Metanephros (tissue), 2 donors: ENCODE results near the genes ADGRA1, PRAP1, FUOM and MTG1.

DNA sequence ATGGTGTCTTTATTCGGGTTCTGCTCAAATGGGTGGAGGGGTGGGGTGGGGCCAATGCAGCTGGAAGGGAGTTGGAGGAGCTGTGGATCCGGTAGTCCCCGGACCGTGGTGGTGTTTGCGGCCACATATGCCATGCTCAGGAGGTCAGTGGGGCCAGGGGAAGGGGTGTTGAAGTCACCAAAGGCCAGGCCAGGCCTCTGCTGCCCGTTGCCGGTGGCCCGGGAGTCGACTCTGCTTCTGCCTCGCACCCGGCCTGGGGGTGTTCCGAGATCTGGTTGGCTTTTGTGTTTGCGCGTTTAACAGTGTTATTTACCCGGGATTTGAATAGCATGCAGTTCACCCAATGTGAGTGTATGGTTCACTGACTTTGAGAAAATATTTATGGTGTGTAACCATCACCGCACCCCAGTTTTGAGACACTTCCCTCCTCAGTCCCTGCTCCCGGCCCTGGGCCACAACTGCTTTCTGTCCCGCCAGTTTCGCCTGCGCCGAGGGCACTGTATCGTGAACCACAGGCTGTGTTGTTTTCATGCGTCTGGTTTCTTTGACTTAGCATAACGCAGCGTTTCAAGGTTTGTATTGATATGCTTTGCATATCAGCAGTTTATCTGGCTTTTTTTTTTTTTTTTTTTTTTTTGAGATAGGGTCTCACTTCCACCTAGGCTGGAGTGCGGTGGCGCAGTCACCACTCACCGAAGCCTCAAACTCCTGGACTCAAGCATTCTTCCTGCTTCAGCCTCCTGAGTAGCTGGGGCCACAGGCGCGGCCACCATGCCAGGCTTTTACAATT is 10.8 kb downstream of the INPP5A start:
- RAMPAGE, long total RNA: no peak

DNA sequence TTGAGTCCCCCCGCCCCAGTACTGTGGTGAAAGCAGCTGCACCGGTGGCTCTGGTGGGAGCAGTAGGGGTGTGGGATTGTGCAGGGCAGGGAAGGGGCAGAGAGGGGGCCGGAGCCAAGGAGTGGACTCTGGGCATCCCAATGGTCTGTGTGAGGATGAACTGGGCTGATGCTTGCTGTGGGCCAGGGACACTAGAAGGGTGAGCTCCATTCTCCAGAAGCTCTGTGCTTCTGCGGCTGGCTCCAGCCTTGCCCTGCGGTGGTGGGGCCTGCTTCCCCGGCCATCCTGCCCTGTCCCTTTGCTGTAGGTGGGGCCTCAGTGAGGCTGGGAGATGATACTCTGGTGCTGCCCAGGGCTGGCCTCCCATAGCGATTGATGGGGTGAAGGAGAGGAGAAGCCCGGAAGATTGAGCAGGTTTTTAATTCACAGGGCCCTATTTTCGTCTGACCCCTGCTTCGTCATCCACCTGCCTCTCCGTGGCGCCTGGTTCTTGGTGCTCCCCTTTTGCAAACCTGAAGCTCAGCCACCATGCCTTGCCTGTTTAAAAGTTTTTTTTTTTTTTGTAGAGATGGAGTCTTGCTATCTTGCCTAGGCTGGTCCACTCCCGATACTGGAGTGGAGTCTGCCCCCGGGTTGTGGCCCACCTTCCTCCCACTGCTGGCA is 41.9 kb downstream of the INPP5A start:
- RAMPAGE, long total RNA: no peak

GRCh38 chr10:132588015-132589141 is 50.8 kb downstream of the INPP5A start:
- RAMPAGE, long total RNA: no peak

GRCh38 chr10:132659959-132660950 is 122.7 kb downstream of the INPP5A start:
- RAMPAGE, long total RNA: no peak

GRCh38 chr10:132961935-132962651 is 19.7 kb upstream of the CFAP46 start:
- RAMPAGE, long total RNA: no peak

DNA sequence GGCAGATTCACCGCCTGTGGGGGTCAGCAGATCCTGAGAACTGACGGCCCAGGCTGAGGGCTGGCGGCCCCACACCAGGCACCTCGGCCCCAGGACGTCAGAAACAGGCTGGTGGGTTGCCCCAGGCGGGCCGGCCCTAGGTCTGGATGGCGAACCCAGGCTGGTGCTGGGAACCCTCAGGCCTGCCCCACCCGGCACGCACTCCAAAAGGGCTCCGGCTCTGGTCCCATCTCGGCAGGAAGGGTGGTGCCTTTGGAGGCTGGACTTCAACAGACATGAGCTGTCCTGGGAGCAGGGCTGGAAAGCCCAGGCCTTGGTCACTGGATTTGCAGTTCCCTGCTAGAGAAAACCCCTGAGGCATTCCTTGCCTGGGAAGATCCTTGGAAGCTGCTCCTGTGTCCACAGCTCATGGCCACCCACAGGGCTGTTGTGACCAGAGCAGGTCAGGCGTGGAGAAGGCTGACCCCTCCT is 42.7 kb upstream of the CFAP46 start:
- RAMPAGE, long total RNA: no peak

DNA sequence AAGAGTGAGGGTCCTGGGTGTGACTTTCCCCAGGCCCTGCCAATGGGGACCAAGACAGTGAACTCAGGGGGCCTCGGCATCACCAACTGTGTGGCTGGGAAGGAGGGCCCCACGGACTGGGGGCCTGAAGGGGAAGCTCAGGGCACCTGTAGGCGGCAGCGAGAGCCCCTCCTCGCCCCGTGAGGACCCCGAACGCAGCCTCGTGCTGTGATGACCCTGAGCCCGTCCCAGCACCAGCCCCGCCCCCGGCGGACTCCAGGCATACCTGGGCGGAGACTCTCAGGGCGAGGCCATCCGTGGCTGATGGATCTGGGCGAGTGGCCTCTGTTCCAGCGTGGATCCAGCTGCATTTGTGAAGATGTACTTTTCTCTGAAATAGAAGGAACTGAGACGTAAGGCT is 50.4 kb upstream of the CFAP46 start:
- RAMPAGE, long total RNA: no peak

DNA sequence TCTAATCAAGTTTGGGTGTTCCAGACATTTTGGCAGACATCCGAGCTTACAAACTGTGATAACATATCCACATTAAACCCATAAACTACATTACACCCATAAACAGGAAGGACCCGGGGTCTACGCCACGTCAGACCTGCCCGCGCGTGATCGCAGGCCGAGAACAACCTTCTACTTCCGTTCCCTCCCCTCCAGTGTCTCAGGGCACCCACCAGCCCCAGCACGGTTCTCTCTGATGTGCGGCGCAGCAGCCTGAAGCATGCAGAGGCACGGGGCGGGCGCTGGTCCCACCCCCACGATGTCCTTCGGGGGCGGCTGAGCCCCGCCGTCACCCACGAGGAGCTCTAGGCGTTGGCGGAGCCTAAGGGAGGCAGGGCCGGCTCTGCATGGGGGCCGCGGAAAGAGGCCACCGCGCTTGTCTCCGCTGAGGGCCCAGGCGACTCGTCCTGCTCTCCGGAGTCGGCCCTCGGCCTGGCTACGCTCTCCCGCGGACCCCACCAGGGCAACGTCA is 65.8 kb upstream of the ADGRA1 start:
- RAMPAGE, long total RNA: no peak

- RAMPAGE, long total RNA: no peak
These were observed at the start of gene ADGRA1 for GRCh38 chr10:133087332-133088187. Gene ADGRA1 (plus strand): TSS chr10:133087924.

- RAMPAGE, long total RNA: no peak
These were observed 22.3 kb downstream of the ADGRA1 start for GRCh38 chr10:133109731-133110667.

GRCh38 chr10:133151585-133152174 is 8.3 kb upstream of the KNDC1 start:
- RAMPAGE, long total RNA: no peak

DNA sequence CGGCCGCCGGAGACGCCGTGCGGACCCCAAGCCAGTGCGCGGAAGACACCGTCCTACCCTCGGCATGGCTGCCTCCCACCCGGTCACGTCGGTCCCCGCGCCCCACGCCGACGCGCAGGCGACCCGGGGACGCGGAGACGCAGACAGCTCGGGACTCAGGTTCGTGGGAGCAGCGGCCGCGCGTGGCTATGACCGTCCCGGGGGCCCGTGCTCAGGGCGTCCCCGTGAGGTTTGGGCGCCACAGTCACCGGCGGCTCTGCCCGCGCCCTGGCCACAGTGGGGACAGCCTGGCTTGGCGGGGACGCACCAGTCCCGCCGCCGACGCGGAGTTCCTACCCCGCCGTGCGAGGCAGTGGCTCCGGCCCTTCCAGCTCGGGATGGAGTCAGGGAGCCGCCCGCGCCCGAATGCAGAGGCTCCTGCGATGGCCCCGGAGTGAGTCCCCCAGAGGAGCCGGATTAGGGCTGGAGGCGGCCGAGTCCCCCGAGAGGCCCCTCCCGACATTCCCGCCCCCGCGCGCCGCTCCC is 791 bp upstream of the VENTX start:
- RAMPAGE, long total RNA: no peak

GRCh38 chr10:133258673-133259810 is 17.6 kb downstream of the ADAM8 start:
- RAMPAGE, long total RNA: no peak

DNA sequence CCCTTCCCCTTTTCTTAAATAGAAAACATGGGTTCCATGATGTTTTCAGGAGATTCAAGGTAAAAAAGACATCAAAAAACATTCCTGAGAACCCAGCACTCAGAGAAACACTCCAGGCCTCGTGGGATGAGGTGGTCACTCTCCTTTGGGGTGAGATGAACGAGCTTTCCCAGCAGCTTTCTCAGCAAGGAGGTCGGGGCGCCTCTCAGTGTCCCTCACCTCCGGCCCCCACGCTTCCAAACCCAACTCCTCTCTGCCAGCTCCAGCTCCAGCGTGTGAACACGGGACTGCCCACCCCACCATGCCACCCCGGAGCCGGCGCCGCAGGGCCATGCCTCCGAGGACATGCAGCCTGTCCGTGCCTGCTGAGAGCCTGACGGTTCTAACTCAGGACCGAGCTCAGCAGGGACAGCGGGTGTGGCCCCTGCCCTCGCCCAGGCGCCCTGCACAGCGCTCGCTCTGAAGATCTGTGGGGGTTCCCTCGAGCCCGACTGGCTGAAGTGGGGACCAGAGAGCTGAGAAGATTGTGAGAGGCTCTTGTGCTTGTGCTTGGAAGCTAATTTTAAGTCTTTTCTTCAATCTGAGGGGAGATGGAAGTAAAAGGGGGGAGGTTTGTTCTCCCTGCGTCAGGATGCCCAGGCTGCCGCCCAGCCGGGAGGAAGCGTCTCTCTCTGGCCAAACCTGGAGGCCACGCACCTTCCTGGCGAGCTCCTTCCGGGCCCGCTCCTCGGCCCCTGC is 5.0 kb upstream of the ADAM8 start:
- RAMPAGE, long total RNA: no peak

DNA sequence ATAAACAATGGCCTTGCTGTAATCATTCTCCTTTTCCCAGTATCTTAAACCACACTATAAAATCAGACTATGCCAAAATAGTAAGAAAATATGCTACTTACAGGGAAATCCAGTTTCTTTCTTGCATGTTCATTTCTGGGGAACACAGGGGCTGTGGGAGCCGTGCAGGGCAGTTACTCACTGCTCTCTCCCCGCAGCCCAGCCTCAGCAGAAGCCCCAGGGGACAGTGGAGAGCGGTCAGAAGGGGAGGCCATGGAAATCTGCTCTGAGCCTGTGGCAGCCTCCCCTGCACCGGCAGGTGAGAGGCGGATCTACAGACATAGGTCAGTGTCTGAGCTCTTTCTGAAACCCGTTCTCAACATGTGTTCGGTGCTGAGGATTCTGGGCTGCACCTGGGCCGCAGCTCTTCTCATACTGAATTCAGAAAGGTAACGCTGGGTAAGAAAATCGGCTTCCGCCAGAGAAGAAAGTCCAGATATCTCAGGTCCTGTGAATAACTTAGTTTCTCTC is 2.9 kb downstream of the ZNF511 start:
- RAMPAGE, long total RNA: no peak

GRCh38 chr10:133344373-133344882 is 2.7 kb upstream of the PRAP1 start:
- RAMPAGE, long total RNA: no peak

DNA sequence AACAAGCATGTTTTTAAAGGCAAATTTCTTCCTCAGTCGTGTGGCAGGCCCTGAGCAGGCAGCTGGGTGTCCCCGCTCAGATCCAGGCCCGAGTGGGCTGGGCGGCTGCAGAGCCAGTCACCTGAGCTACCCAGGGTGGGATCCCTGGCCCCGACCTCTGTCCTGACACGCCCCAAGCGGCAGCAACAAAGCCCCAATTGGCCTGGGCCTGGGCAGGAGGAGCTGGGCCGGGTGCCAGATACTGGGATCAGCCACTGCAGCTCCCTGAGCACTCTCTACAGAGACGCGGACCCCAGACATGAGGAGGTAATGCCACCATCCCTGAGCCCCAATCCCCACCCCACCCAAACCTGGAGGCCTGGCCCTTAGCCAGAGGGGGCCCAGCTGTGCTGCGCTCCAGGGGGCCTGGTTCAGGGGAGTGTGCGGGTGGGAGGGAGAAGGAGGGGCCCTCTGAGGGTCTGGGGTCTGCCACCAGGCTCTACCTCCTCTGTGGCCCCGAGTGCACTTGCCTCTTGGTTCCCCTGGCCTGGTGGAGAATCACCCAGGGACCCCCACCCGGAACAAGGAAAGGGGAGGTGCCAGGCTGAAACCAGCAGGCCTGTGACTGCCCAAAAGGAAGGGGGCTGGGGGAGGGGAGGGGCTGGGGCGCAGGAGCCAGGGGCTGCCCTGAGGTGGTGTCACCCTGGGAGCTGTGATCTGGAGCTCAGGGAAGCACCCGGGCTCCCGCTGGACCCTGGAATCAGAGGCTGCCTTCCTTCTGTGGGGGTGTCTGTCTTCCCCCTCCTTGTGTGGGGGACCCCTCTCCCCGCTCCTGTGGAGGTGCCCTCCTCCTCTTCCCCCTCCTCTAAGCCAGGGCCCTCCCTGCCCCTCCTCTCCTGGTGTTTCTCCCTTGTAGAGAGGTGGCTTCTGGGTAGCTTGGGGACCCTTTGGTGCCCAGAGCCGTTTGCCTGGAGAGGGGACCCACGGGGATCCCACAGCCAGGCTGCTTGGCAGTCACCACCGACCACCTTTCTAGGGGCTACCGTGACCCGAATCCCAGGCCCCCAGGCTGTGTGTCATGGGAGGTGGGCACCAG is at the start of gene PRAP1:
TSS of gene PRAP1 (plus strand) at position 254 of the 1,075 bp plus-strand sequence.
- RAMPAGE, long total RNA: start-site peak on the plus strand centred at position 247 of the sequence, 73 bp wide, 203 and 34 reads in 2 replicates

DNA sequence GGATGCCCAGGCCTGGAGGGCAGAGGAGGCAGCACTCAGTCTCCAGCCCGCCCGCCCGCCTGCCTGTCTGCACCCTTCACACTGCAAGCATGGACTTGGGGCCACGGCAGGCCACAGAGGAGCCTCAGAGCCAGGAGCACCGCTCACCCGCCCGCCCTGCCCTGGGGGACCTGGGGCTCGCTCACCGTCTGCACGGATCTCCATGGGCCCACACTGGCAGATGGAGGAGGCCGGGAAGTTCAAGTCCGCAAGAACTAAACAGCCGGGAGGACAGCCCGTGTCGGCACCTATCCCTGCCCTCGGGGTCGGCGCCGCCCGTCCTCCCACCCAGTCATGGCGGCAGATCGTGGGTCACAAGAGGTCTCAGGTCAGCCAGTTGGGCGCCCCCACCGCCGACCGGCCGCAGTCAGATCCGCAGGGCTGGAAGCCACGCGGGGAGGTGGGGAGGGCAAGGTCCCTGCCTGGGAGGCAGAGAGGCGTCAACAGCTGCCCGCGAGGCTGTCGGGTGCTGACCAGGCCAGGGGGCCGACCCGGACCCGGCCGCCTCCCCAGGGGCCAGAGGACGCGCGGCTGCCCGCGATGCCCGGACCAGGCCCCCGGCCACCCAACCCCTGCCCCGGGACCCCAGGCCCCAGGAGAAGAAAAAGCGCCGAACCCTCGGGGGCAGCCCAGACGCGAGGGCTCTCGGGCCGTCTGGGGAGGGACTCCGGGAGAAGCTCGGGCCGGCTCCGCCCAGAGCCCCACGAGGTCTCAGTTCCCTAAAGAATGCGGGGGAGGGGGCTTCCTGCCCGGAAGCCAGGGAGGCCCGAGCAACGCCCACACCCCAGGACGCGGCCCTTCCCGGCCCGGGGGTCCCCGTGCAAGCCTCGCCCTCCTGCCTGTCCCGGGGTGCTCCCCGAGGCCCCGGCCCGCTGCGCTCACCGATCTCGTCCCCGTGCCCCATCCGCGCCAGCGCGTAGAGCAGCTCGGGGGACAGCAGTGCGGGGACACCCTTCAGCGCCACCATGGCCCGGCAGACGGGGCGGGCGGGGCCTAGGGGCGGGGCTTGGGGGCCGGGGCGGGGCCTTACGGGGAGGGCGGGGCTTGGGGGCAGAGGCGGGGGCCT is at the start of gene FUOM:
TSS of gene FUOM (minus strand) at position 1,018 of the 1,105 bp plus-strand sequence.
- RAMPAGE, long total RNA: no peak

DNA sequence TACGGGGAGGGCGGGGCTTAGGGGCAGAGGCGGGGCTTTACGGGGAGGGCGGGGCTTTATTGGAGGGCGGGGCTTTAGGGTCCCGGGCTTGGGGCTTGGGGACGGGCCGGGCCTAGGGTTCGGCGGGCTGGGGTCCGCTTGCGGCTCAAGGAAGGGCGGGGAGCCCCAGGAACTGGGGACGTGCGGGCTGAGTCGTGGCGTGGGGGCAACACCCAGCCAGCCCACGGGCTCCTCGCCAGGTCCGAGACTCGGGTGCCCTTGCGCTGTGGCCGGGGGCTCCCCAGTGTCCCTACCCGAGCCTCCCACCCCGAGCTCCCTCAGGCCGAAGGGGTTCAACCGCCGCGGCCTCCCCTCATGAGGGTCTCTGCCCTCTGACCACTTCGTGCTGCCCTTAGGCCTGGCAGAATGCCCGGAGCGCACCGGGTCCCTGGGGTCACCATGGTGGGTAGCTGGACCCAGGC is 318 bp upstream of the FUOM start:
- RAMPAGE, long total RNA: no peak

GRCh38 chr10:133393819-133394724 is at the start of gene MTG1:
Gene MTG1 (plus strand): TSS chr10:133394157.
- RAMPAGE, long total RNA: no peak